Myometrial cell (primary cell): ENCODE data around the gene XG.

DNA sequence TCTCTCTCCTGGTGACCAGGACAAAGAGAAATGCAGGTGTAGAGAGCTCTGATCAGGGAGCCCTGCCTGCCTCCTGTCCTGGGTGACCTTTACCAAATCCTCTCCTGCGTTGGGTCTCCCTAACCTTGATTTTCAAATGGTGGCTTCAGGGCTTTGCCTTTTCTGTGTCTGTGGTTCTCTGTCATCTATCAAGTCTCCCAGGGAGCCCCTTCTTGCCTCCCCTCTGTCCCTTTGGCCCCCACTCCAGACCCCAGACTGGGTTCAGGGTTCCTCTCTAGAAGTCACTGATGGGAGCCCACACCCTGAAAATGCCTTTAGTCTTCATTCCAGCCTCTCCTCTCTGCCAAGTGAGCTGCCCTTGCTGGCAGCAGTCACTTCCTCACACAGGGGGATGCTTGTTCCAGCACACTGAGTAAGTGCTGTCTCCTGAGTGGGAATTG lies 40.5 kb upstream of the CD99 start:
- RAMPAGE, long total RNA = no peak

DNA sequence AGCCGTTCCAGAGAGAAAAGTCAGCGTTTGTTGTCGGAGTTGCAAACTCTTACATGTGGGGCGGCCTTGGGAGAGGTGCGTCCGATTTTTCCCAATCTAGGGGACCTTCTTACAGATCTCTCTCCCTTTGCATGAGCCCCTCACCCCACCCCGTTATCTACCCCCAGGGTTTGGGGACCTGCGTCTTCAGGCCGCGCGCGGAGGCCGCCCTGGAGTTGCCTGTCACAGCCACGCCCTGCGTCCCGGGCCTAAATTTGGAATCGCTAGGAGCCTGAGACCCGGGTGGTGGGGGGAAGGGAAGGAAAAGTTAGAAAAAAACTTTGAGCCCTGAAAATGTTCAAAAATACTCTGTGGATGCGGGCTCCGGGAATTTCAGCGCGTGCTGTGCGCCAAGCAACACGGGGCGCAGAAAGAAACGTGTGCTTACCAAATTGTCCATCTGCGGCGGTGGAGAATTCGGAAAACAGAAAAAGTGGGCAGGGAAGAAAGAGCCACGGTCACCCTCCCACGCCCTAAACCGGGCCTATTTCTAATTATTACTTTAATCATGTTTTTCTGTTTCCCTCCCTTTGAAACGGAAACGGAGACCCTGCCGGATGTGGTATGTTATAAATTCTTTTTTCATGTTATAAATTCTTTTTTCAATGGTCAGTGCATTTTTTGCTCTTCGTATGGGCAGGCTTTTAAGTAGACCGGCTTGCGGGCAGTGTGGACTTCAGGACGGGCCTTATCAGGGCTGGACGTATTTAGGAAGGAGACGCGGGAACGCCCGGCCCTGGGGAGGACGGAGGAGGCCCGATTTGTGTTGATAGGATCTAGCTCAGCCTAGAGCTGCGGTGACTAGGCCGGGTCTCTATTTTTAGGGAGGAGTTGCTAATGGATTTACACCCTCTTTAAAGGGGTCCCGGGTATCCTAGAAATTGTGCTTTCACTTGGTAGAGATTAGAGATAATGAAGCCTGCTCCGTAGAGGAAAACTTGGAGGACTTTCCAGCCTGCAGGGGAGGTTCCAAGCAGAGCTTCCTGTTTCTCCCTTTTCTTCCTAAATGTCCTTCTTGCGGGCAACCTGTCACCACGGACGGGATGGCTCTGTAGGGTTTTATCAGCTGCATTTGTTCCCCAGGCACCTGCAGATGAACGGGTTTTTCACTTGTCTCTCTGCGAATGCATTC lies 911 bp downstream of the CD99 start:
- RAMPAGE, long total RNA = no peak

DNA sequence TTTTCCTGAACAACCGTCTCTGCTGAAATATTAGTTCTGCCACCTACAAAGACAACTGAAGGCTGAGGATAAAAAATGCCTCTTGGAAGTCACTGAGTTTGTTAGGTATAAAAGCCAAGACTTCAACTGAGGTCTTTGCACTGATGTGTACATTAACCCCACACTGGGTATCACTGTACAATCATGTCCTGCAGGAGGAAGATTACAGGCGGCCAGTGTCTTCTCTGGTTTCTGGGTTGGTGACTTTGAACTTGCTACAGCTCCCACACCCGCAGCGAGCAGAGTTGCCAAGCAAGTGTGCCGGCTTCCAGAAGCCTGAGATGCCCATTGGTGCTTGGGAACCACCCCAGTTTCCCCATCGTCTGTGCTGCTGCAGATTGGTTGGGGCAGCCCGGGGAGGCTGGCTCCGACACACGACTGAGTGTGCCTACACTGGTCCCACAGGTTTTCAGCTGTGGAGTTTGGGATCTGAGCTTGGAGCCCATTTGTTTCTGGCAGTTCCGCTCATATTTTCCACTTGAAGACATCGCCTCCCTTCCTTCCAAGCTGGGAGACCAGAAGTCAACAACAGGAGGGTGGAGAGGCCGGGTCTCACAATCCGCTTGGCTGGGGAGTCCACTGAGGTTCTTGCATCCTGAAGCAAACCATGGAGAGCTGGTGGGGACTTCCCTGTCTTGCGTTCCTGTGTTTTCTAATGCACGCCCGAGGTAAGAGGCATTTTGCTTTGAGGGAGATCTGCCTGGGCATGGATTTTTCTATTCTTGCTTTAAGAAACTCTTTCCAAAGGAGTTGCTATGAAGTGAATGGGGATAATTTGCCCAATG lies at the start of gene XG:
TSS of gene XG (plus strand) at position 412 of the 824 bp plus-strand sequence.
- RAMPAGE, long total RNA = start-site peak on the plus strand centred at position 421 of the sequence, 74 bp wide, 65 and 41 reads in 2 replicates

GRCh38 chrX:2889560-2890117 lies 39.5 kb downstream of the ARSD start:
- RAMPAGE, long total RNA = no peak

- RAMPAGE, long total RNA = no peak
These were observed 30.1 kb upstream of the PRKX start for GRCh38 chrX:3743529-3743996.

DNA sequence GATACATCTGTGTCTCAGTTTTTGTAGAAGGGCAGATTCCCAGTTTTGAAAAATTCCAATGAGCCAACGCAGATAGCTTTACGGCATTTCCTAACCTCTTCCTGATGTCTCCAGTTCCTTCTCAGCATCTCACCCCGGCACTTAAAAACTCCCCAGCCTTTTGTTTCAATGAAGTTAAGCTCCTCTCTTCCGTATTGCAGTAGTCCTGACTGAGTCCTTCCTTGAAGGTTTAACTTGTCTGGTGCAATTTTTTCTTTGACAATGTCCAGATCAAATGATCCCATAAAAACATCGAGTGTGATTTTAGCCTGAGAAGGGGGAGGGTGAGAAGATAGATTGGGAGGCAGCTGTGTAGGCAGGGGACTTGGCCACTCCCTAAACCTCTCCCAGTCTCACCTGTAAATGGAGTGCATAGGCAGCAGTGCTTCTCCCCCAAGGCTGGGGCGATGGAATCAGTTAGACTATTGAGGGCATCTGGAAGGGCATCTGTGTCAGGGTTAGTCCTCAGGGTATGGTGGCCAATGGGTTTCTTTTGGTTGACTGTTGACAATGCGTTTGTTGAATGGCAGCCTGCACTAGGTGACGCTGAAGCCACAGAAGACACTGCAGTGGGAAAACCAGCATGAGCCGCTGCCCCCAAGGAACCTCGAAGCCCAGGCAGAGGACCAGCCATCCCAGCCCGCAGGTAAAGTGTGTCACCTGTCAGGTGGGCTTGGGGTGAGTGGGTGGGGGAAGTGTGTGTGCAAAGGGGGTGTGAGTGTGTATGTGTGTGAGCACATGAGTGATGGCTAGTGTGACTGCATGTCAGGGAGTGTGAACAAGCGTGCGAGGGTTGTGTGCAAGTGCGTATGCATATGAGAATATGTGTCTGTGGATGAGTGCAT lies 108.8 kb upstream of the PRKX start:
- RAMPAGE, long total RNA = no peak

DNA sequence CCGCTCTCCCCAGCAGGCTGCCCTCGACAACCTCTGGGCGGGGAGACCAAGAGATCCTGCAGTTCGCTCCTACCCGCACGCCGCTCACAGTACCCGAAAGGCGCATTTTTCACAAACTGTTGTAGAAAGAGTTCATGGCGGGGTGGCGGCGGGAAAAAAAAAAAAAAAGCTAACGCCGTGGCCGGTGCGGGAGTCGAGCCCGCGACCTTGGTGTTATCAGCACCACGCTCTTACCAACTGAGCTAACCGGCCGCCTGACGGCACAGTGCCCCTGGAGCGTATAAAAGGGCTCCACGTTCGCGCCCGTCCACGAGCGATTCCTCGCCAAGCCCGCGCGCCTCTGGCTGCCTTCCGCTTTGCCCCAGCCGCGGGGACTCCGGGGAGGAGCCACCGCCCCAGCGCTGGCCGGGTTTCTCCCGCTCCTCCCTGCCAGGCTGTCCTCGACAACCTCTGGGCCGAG lies 124.8 kb upstream of the PRKX start:
- RAMPAGE, long total RNA = no peak

GRCh38 chrX:4484125-4484762 lies 770.8 kb upstream of the PRKX start:
- RAMPAGE, long total RNA = no peak

DNA sequence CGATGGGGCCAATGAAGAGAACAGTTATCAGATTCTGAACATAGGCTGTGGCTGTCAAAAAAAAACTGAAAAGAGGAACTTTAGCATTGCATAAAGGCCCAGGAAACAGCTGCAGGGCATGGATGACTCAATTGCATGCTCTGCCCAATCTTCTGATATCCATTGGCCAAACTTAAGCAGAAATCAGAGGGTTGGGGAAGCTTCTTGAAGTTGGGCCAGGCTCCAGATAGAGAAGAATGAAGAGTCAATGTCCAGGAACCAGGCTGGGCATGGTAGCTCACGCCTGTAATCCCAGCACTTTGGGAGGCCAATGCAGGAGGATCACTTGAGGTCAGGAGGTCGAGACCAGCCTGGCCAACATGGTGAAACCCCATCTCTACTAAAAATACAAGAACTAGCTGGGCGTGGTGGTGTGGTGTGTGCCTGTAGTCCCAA lies 1222.5 kb upstream of the PRKX start:
- RAMPAGE, long total RNA = no peak

DNA sequence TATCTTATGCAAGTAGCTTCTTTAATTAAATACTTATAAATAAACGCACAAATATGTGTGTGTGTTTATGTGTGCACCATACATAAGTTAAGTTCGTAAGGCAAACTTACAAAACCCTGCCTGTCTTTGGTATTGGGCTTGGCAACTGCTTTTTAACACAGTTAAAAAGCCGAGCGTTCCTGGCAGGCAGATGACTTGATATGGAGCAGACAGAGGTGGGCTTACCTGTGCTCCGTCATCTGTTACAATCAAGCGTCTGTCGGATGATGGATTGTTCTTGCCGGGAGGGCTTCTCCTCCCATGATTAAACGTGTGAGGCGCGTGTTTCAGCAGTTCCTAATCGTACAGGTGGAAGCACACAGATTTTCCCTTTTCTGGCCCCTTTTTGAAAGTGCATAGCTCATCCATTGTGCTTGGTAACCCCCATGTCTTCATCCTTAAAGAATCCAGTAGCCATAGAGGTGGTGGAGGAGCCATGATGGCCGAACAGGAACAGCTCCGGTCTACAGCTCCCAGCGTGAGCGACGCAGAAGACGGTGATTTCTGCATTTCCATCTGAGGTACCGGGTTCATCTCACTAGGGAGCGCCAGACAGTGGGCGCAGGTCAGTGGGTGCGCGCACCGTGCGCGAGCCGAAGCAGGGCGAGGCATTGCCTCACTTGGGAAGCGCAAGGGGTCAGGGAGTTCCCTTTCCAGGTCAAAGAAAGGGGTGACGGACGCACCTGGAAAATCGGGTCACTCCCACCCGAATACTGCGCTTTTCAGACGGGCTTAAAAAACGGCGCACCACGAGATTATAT lies 215.3 kb upstream of the STS start:
- RAMPAGE, long total RNA = no peak

GRCh38 chrX:7012341-7012895 lies 135.1 kb upstream of the STS start:
- RAMPAGE, long total RNA = no peak

DNA sequence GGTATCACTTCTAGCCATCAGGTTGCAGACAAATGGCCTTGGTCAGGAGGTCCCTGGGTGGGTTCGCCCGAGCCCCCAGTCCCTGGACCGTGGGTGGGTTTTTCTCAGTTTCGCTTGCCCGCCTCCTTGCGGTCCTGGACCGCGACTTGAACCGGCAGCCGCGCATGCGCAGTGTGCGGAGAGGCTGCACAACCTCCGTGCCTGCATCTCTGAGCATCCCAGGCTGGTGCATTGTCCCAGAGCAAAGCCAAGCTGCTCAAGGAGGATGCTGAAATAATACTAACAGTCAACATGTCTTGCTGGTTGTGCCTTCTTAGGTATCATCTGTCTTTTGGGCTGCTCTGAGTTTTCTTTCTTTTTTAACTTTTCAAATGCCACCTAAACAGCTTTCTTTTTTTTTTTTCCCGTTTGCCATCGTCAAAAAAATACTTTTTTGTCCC lies 623 bp upstream of the PUDP start:
- RAMPAGE, long total RNA = no peak

GRCh38 chrX:7159858-7160061 lies 11.8 kb upstream of the PUDP start:
- RAMPAGE, long total RNA = no peak

DNA sequence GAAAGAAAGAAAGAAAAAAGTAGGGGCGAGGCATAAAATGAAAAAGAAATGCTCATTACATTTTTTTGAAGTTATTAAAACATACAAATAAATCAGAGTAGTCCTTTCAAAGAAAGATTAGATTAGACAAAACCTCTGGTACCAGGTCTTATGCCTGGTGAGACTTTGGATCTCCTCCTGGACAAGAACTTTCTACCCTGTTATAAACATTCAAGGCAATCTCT lies 11.7 kb upstream of the VCX start:
- RAMPAGE, long total RNA = no peak

DNA sequence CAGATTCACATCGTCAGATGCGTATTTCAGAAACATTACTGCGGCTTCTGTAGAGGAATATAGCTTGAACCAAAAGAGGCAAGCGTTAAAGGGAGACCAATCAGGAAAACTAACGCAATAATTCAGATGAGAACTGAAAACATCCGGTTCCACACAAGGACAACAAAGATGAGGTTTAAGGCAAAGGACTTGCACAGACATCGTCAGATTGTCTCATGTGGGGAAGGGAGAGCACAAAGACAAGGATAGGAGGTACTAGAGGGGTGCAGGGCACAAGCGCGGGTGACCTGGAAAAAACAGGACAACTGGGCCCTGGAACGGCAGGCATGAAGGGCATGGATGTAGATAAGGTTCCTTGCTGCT lies 128.2 kb upstream of the TBL1X start:
- RAMPAGE, long total RNA = no peak

DNA sequence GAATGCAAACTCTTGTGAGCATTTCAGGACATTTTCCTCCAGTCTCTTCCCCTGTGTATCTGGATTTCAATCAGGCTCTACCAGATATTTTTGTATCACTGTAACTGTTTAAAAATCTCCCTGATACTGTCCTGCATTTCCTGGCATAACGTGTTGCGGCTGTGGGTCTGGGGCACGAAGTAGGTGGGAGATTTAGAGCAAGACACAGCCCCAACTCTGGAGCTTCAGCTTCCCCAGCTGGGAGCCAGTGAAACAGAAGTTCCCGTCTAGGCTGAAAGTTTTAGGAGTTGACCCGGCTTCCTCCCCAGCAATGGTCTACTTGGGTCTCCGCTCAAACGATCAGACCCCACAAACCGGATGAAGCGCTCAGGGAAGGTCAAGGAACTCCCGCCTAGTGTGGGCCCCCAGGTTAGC lies 46.9 kb downstream of the CLDN34 start:
- RAMPAGE, long total RNA = no peak

GRCh38 chrX:10125932-10126394 lies 30.8 kb upstream of the CLCN4 start:
- RAMPAGE, long total RNA = no peak

- RAMPAGE, long total RNA = no peak
These were observed 16.8 kb downstream of the CLCN4 start for GRCh38 chrX:10173327-10174133.

- RAMPAGE, long total RNA = no peak
These were observed 8.7 kb downstream of the MID1 start for GRCh38 chrX:10611596-10612161.

GRCh38 chrX:10833323-10834024 lies 213.1 kb upstream of the MID1 start:
- RAMPAGE, long total RNA = no peak